ENCODE measurements around a stretch of chr2.

DNA sequence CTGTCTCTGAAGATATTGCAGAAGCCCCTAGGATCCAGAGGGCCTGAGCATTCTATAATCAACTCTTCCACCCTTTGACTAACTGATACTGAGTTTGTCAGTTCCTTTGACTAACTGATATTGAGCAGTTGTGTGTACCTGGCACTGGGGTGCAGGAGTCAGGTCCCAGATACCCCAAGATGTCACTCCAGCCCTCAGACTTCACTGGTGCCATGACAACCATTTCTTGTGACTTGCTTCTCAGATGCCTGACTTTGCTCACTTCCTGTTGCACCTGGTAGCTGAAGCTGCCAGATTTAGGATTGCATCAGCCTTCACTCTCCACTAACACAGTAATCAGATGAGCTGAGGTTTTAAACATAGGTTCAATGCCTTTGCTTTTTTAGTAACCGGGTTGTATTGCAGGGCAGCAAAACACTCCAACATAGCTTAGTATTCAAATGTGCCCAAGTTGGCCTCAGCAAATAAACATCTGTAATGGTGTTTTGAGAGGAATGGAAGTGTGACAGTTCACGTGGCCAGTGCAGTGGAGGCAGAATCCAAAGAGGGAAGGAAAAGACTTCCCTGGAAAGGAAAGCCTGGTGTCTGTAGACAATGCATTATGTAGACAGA is 62.8 kb downstream of the RPIA start:
- RRBS: no CpG with 5 or more reads among the region's 2 CpGs

DNA sequence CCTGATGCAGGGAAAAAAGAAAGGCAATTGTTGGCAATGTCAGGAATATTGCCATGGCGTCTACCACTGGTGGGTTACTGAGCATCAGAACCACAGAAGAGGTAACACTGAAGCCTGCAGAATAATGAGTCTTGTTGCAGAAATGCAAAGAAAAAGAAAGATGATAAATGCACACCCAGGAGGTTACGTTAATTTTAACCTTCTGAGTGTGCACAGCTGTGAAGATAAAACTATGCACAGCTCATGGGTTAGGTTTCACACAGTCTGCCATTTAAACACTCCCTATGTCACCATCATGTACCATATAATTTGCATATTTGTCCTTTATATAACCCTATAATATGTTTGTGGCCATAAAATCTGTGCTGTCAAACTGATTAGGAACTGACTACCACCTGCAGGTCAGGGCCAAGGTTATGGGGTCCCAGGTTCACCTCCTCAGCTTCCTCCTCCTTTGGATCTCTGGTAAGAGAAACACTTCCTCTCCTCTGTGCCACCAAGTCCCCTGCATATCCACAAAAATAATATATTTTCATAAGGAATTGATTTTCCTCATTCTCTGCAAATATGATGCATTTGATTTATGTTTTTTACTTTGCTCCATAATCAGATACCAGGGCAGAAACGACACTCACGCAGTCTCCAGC is 205.5 kb downstream of the RPIA start:
- RRBS: no CpG with 5 or more reads among the region's 4 CpGs

DNA sequence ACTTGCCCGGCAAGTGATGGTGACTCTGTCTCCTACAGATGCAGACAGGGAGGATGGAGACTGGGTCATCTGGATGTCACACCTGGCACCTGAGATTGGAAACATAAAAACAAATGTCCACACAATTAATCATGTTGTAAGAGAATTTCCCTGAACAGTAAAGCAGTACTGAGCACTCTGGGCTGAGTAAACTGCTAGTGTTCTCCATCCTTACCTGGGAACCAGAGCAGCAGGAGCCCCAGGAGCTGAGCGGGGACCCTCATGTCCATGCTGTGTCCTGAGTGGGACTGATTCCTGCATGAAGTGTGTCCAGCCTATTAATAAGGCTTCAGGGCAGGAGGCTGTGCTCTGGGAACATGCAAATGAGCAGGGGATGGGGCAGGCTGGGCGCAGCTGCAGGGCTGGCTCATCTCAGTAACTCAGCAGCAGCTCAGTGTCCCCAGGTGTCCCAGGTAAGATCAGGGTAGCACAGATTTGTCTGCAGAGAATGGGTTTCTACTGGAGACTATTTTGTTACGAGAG is 426.1 kb downstream of the RPIA start:
- RRBS: no CpG with 5 or more reads among the region's 4 CpGs

- RRBS: no CpG with 5 or more reads among the region's 9 CpGs
These were observed 1147.0 kb downstream of the RPIA start for GRCh38 chr2:89838335-89838932.

DNA sequence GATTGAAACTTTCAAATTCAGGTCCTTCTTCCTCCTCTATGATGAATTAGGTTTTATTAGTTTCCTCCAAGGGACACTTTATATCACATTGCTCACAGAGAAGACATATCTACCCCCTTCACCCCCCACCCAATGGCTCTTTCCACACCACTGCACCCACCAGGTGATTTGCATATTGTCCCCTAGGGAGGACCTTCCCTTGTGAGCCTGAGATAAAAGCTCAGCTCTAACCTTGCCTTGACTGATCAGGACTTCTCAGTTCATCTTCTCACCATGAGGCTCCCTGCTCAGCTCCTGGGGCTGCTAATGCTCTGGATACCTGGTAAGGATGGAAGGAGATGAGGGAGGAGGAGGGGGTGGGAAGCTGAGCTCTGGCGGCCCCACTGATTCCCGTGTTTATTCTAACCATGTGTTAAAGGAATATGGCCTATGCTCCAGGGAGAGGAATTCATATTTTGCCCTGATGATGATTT is 1255.8 kb downstream of the RPIA start:
- RRBS: no CpG with 5 or more reads among the region's 2 CpGs

DNA sequence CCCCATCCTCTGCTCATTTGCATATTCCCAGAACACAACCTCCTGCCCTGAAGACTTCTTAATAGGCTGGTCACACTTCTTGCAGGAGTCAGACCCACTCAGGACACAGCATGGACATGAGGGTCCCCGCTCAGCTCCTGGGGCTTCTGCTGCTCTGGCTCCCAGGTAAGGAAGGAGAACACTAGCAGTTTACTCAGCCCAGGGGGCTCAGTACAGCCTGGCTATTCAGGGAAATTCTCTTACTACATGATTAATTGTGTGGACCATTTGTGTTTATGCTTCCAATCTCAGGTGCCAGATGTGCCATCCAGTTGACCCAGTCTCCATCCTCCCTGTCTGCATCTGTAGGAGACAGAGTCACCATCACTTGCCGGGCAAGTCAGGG is 1462.5 kb downstream of the RPIA start:
- RRBS: no CpG with 5 or more reads among the region's 2 CpGs

DNA sequence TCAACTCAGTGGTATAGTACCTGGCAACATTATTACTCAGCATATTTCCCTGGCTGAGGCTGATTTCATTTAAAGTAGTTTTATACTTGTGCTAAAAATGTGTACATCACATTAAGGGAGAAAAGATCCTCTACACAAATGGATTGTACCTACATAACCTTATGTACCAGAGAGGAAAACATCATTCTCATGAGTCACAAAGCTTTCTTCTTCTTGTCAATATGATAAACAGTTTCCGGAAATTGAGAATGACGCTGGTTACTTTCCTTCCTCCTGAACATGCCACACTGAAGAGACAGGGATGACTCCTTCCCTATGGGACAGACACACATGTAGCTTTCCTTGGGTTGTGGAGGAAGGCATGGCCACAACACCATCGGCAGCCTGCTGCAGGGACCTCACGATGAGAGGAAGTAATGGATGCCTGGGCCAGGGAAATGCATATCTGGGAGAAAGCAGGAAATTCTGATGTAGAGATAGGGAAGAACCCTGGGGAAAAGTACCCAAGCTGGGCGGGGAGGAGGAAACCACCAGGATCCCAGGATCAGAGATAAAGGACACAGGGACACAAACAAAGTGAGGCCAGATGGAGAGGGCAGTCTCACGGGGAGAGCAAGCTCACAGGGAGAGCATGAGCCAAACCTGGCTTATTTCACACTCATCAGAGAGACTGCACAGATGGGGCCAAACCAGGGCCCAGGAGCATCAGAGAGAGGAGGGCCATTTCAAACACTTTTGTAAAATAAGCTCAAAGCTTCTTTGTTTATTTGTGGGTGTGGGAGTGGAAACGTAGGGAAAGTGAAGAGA is 10.7 kb upstream of the AQP7B start:
- RRBS: no CpG with 5 or more reads among the region's 7 CpGs

DNA sequence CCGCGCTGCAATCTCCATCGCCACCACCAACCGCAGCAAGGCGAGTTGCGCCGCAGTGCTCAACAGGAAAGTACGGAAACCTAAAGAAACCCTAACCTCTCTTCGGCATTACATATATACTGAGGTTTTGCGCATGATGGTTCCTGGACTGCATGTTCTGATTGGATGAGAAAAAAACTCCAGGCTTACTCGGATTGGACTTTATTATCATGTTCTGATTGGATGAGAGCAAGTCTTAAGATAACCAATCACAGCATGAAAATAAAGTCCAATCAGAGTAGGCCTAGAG is 75.9 kb downstream of the TEKT4 start:
- RRBS: no CpG with 5 or more reads among the region's 11 CpGs

- RRBS: 89% methylated on average over 1 of the region's 14 CpGs
These were observed 46.9 kb downstream of the MRPS5 start for GRCh38 chr2:95074548-95075222.

- RRBS: no CpG with 5 or more reads among the region's 4 CpGs
These were observed 23.3 kb downstream of the KCNIP3 start for GRCh38 chr2:95320565-95320818.

DNA sequence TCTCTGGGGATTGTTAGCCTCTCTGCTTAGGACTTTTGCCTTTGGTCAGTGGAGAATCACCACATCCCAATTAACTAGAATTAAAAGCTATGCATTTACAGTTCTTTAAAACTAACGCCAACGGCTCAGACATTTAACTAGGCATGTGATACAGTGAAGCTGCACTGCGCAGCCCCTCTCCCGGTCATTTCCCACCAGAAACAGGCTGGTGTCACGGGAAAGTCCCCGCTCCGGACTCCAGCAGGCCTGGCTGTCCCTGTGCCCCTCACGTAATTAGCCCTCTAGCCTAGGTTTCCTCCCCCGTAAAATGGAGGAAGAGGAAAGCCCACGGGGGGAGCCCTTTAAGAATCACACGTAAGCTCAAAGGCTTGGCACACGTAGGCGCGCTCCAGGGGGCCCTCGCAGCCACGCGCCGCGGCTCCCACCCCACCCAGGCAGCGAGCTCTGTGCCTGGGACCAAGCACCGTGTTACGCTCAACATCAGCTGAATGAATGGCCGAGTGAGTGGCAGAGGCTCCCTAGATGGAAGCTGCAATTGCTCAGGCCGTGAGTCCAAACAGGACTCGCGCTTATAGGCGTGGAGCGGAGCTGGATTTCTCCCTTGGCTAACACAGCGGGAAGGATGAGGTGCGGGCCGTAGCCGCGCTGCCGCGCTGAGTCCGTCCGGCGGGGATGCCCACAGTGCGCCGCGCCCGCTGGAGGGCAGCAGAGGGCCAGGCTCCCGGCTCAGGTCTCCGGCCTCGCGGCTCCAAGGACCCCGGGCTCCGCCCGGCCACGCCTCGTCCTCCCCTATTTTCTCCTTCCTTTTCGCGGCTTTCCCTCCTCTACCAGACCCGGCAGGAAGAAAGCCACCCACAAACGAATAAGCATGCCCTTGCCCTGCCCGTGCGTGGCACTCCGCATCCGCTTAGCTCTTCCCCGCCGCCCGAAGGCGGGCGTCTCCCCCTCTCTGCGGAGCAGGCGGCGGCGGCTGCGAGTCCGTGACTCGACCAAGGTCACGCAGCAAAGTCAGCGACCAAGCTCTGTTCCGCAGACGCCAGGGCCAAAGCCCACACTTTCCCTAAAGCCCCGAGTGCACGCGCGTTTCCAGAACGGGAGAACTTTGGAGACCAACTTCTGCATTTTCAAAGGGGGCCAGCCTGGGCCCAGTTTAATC is 48.2 kb downstream of the KCNIP3 start:
- RRBS: 2% methylated on average over 10 of the region's 80 CpGs

DNA sequence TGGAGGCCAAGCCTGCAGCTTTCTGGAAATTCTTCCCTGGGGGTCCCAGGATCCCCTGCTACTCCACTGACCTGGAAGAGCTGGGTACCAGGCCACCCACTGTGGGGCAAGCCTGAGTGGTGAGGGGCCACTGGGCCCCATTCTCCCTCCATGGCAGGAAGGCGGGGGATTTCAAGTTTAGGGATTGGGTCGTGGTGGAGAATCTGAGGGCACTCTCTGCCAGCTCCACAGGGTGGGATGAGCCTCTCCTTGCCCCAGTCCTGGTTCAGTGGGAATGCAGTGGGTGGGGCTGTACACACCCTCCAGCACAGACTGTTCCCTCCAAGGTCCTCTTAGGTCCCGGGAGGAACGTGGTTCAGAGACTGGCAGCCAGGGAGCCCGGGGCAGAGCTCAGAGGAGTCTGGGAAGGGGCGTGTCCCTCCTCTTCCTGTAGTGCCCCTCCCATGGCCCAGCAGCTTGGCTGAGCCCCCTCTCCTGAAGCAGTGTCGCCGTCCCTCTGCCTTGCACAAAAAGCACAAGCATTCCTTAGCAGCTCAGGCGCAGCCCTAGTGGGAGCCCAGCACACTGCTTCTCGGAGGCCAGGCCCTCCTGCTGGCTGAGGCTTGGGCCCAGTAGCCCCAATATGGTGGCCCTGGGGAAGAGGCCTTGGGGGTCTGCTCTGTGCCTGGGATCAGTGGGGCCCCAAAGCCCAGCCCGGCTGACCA is 17.8 kb upstream of the FAHD2A start:
- RRBS: no CpG with 5 or more reads among the region's 11 CpGs

- RRBS: no CpG with 5 or more reads among the region's 42 CpGs
These were observed 91.0 kb downstream of the TRIM43 start for GRCh38 chr2:95682500-95683417.

- RRBS: no CpG with 5 or more reads among the region's 5 CpGs
These were observed 105.7 kb downstream of the ANKRD36C start for GRCh38 chr2:95885883-95886408.

DNA sequence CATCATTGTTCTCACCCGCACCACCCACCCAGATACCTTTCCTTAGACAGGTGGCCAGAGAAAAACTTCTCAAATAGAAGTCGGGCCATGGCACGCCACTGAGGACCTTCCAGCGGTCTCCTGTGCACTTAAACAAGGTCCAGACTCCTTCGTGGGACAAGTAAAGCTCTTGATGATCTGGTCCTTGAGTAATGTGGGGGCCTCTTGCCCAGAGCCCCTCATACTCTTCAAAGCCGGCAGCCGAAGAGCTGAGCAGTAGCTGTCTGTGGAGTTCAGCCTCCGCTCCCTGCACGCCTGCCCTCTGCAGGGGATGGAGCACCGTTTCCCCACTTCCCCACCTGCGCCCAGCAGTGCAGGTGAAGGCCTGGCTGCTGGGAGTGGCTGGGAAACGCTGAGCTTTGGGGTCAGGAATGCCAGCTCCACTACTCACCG is 18.1 kb upstream of the ANKRD36C start:
- RRBS: no CpG with 5 or more reads among the region's 13 CpGs

GRCh38 chr2:96011077-96011296 is 19.4 kb upstream of the ANKRD36C start:
- RRBS: no CpG with 5 or more reads among the region's 4 CpGs

DNA sequence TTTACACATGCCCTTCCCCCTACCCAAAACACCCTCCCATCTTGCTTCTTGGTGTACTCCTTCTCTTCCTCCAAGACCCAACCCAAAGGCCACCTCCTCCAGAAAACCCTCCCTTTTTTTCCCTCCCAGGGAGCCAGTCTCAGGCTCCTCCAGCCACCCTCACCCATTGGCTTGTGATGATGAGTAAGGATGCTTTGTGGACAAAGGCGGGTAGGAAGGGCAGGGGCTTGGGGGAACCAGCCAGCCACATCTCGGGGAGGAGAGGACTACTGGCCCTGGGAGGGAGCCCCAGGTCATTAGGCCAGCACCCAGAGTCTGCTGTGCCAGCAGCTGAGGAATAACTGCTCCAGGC is 3.9 kb downstream of the ADRA2B start:
- RRBS: no CpG with 5 or more reads among the region's 2 CpGs

- RRBS: 3% methylated on average over 4 of the region's 22 CpGs
These were observed 2.4 kb downstream of the DUSP2 start for GRCh38 chr2:96142523-96143477.

DNA sequence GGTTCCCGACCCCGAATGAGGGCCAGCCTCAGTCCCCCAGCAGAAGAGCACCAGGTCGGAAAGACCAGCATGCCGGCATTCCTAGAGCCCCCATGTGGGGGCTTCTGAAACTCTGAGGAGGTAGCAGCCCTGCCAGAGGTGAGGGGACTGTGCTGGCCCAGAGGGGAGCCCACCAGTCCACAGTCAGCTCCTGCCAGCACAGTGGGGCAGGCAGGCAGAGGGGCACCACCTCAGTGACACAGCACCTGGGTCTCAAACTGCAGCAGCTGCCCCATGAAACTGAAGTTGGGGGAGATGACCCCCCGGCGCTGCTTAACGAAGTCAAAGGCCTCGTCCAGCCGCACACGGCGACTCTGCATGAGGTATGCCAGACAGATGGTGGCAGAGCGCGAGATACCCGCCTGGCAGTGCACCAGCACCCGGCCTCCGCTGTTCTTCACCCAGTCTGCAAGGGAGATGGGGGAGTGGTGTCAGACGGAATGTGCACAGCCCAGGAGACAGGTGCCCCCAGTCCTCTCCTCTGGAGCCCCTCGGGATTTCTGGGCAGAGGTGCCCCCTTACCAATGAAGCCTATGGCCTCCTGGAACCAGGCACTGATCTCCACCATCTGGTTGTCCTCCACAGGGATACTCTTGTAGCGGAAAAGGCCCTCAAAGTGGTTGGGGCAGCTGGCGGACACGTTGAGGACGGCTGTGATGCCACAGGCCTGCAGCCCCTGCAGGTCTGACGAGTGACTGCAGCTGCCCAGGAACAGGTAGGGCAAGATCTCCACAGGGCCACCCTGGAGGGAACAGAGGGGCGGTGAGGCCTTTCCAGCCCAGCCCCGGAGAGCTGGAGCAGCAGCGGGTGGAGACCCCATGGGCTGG is 1.4 kb downstream of the DUSP2 start:
- RRBS: no CpG with 5 or more reads among the region's 26 CpGs

DNA sequence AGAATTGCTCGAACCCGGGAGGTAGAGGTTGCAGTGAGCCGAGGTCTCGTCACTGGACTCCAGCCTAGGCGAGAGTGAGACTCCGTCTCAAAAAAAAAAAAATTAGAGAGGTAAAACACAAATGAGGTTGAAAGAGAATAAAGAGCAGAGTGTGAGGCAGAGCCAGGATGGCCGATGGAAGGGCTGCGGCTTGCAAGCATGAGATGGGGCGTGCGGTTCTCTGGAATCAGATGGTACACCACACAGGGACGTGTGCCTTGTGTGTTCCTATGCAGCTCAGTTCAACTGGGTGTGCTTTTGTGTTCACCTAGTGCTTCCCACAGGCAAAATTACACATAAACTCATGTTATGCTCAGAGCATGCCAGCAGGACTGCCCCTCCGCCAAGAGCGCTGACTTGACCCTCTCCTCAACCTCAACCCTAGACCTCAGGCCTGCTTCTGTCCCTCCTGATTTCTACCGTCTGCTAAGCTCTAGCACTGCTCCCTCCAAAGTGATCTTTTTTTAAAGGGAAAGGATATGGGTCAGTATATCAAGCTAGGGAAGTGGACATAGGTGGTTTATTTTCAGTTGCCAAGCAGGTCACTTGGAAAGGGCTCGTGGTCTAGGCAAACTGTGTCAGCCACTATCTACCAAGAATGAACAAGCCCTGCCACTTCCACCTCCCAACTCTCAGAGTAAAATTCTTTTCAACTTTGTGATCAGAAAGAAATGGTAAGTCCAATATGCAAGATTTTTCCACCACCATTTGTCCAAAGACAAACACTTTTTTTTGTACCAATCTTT is 24.3 kb downstream of the STARD7 start:
- RRBS: no CpG with 5 or more reads among the region's 15 CpGs